ENCODE measurements around a stretch of chr17.

- PRO-cap, result no peak
- RAMPAGE, long total RNA, 3 experiments, result no peak in any of the 3 experiments
Measured at GRCh38 chr17:2094941-2095638, 40.2 kb downstream of the HIC1 start.

DNA sequence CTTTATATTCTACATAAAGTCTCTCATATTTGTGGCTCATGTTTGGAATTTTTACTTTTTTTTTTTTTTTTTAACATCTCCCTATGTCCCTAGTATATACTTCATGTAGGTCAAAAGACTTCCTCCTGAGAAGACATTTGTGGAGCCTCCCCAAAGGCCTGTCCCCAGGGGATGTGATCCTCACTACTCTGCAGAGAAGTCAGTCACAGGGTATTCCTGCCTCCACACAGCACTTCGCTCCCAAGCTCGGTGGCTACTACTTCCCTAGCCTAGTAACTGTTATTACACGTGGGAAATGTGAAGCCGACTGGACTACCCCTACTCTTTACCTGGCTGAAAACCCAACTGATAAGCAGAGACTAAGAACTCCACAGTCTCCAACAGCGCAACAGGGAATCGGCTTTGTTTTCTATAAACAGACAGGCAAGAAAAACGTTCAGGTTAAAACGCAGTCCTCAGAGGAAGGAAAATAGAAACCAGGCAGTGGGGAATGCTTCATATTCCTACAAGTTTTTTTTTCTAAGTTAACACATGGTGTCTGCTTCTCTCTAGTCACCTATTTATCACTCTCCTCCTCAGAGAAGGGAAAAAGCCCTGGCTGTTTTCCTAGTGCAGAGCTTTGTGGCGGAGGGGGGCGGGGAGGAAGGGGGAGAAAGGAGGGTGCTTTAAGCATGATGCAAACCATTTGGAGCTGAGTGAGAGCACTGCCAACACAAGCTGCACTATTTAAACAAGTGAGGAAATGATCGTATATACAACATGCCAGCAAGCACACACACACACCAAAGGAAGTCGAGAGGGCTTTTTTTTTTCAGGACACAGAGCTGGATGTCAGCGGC, 117.0 kb downstream of the HIC1 start:
- PRO-cap, result bidirectional peak, plus-strand start at position 679 of the sequence, minus-strand start at position 623 of the sequence
- RAMPAGE, long total RNA, 3 experiments, result no peak in any of the 3 experiments

DNA sequence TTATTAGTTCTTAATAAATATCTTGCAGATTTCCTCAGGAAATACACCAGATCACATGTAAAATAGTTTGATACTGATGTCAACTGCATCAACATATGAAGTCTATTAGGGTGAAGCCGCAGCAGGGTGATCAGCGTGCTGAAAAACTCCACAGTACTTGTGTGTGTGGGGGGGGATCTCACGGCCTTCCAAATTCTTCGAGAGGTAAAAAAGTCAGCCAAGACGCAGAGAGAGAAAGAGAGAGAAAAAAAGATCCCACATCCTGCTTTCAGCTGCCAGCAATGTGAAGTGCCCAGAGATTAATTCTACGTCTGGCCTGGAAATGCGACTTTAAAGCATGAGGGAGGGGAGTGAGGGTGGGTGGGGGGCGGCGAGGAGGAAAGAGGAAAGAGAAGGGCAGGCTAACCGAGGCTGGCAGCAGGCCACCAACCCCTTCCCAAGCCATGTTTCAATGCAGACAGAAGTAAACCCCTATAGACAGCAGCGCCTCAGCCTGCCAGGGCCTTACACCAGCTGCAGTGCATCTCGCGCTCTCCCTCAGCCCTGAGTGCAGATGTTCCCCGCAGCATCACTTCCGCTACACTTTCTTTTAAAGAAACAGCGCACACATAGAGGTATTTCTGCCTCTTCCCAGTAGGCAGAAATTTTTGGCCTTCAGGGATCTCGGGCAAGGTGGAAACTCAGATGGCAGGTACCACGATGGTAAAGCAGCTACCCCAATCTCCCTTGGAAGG, 87.9 kb downstream of the SMG6 start:
- PRO-cap, result unidirectional peak, plus-strand start at position 105 of the sequence; bidirectional peak, plus-strand start at position 636 of the sequence, minus-strand start at position 549 of the sequence
- RAMPAGE, long total RNA, 3 experiments, result no peak in any of the 3 experiments

DNA sequence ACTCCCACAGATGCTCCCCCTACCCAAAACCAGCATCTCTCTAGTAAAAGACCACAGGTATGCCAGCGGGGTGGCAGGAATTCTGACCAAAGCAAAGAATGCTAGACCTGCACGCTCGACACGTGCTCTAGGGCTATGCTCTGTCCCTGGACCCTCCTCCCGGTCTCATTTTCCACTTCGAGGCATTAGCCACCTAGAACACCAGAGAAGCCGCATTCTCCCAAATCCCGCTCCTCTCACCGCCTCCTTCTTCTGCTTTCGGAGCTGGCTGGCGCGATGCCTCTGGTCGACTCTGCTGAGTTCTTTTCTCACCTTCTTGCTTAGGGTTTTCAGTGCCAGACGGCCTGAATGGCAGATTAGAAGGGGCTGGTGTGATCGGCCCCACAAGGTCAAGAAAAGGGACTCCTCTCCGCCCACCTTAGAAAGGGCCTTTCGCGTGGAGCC, 438 bp downstream of the TSR1 start:
- PRO-cap, result no peak
- RAMPAGE, long total RNA, 3 experiments, result no peak in any of the 3 experiments

GRCh38 chr17:2383314-2383782, 17.5 kb downstream of the MNT start:
- PRO-cap, result no peak
- RAMPAGE, long total RNA, 3 experiments, result no peak in any of the 3 experiments

- PRO-cap, result no peak
- RAMPAGE, long total RNA, 3 experiments, result no peak in any of the 3 experiments
Measured at GRCh38 chr17:2406238-2406685, 5.4 kb upstream of the MNT start.

GRCh38 chr17:2419505-2419828, 18.6 kb upstream of the MNT start:
- PRO-cap, result no peak
- RAMPAGE, long total RNA, 3 experiments, result no peak in any of the 3 experiments

DNA sequence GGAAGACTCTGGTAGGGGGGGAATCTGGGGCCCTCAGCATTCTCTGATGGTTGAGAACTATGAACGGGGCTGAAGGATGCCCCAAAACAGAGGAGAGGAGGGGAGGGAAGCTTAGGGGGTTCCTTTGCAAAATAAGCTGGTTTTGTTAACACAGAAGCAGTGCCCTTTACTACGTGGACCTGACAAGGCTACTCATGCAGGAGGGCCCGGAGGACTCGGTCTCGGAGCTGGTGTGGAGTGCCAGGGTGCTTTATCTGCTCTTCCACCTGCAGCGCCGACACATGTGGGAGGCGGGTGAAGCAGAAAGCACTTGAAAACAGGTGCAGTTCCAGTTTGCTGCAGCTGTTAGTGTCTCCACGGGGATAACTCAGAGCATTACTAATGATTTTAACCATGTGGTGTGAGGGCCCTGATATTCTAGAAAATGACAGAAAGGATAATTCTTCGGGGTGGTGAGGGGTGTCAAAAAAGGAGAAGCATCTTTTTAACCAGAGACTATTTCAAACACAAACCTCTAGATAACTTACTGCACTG, 35.0 kb upstream of the MNT start:
- PRO-cap, result no peak
- RAMPAGE, long total RNA, 3 experiments, result no peak in any of the 3 experiments

- PRO-cap, result no peak
- RAMPAGE, long total RNA, 3 experiments, result no peak in any of the 3 experiments
Measured at GRCh38 chr17:2484861-2485461, 26.7 kb downstream of the METTL16 start.

GRCh38 chr17:2693769-2694769, 17.5 kb downstream of the CLUH start:
- PRO-cap, result no peak
- RAMPAGE, long total RNA, 3 experiments, result no peak in any of the 3 experiments

- PRO-cap, result no peak
- RAMPAGE, long total RNA, 3 experiments, result no peak in any of the 3 experiments
Measured at GRCh38 chr17:2704349-2704665, 7.3 kb downstream of the CLUH start.

DNA sequence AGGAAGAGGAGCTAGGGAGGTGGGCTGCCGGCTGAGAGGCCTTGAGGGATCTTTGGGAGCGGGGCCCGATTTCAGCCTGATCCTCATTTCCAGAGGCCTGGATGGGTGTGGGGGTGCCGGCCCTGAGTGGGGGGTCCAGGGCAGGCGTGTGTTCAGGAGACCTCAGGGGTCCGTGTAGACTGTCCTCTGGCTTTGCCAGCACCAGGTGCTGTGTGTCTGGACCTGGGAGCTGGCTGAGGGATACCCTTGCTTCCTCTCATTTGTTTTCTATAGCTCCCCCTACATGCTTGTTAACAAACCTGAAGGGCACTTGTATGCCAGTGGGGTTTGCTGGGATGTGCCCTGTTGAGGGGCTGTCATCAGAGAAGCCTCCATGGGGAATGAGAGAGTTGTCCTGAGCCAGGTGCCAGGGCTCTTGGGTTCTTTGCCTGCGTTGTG, 18.8 kb upstream of the RAP1GAP2 start:
- PRO-cap, result no peak
- RAMPAGE, long total RNA, 3 experiments, result no peak in any of the 3 experiments

DNA sequence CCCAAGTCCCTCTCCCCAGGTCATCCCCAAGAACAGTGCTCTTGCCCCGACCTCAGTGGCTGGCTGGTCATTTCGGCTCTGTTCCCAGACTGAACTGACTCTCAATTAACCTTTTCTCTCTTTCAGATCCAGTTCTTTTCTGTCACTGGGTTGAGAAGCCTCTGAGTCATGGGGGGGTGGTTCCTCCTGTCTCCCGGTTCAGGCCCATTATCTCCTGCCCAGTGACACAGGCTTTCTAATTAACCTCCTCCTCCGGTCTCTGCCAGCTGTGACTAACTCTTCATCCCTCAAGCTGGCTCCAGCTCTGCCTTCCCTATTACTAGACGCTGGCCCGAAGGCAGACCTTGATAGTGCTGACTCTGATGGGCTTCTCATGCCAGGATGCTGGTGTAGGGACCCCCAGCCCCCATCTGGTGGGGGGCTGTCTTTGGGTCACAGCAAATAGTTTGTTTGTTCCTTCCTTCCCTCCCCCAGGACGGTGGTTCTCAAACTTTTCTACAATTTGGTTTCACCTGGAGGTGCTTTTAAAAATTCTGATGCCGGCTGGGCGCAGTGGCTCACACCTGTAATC, 16.0 kb downstream of the RAP1GAP2 start:
- PRO-cap, result no peak
- RAMPAGE, long total RNA, 3 experiments, result no peak in any of the 3 experiments

DNA sequence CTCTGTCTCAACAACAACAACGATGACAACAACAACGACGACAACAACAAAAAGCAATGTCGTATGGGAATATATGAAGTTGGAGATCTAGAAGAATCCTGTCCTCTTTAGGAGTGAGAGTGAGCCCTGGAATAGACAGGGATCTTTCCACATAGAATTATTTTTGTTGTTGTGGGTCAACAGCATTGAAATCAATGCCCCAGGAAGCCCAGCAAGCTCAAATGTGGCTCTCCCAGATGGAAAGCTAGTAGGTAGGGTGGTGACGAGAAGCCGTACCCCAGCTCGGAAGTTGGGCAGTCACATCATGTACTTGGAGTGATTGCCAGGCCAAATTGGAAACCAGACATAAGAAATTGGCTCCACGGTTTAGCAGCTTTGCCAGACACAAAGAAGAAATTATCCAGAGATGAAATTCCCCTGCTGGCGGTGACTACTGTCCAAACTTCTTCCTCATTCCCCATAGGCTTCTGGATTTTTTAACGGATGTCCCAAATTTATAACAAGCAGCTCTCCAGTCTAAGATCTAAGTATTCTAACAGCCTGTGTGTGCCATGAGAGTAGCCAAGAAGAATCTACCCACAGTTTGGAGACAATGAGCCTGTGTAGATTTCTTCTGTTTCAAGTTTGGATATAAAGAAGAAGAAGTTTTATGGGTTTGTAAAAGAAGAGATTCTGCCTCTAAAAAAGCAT, 95.9 kb downstream of the OR1D5 start:
- PRO-cap, result no peak
- RAMPAGE, long total RNA, 3 experiments, result no peak in any of the 3 experiments

DNA sequence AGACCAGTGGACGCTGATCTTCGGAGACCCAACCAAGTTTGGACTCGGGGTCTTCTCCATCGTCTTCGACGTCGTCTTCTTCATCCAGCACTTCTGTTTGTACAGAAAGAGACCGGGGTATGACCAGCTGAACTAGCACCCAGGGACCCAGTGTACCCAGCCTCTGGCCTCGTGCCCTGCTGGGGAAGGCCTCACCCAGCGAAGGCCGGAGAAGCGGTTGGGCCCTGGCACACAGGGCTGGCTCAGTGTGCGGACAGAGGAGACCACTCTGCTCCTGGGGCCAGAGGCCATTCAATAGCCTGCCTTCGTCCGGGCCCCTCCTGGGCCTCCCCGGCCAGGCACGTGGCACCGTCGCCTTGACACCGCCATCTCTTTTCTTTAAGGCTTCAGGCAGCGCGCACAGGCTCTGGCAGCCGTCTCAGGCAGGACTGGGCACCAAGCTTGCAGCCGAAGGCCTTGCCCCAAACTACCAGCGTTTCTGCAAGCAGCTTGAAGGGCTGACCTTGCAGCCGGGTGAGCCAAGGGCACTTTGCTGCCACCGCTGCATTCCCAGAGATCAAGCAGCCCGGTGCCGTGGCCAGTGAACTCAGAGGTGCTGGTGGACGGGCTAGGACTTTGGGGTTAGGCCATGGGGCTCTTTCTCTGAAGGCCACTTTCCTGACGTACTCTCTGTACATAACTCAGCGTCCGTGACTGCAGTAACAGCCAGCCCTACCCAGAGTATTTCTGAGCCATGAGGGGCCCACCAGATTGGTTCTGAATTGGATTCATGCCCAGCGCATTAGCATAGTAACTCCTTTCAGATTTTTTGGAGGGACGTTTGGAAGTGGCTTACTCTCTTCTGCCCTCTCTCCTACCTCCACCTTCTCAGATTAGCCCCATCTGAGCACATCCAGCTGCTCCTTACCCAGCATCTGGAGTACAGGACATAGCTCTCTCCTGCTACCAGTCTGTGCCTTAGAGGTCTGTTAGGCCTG, 7.9 kb downstream of the TAX1BP3 start:
- PRO-cap, result no peak
- RAMPAGE, long total RNA, 3 experiments, result no peak in any of the 3 experiments

DNA sequence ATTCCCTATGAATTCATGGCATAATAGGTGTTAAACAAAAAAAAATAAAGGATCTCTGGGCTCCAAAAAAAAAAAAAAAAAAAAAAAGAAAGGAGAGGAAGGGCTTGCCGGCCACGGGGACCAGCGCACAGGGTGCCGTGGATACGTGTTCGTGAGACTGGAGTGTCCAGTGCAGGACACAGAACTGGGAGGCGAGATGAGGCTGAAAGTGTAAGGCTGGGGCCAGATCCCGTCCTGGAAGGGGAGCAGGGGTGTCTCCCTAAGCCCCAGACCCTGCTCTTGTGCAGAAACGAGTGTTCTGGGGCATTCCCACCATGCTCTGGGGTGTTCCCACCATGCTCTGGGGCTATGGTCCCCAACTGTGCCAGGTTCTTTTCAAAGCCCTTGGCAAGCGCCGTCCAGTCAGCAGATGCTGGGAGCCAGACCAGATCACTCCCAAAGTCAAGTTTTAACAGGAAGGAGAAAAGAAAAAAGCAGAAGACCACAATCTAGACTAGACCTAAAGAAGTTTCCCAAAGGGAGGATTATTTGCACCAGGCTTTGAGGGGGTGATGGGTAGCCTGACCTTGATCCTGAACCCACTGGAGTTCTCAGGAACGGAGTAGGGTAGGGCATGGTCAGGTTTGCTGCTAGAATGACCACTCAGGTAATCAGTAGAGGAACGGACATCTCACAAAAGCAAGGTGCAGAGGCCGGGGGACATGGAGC, 2.5 kb downstream of the TAX1BP3 start:
- PRO-cap, result no peak
- RAMPAGE, long total RNA, 3 experiments, result no peak in any of the 3 experiments

DNA sequence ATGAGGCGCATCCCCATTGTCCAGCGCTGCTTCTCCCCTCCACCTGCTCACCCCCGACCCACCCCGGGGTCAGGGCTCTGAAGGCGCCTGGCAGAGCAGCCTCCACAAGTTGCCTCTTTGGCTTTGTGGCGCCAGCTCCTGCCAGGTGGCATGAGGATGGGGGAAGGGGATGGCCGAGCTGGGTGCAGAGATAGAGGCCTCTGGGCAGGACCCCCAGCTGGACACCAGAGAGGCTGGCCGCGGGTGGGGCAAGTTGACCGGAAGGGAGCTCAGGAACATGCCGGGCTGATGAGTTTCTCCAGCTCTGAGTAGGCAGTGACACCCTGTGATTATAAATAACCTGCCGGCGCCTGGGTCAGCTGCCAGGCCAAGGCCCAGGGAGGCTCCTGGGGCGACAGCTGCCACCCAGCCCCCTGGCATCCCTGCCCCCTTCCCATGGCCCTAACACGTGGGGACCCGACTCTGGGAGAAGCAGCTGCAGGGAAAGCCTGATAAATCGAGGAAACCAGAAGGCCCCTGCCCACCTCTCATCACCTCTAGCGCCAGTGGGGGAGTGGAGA, 758 bp downstream of the P2RX5 start:
- PRO-cap, result no peak
- RAMPAGE, long total RNA, 3 experiments, result no peak in any of the 3 experiments

DNA sequence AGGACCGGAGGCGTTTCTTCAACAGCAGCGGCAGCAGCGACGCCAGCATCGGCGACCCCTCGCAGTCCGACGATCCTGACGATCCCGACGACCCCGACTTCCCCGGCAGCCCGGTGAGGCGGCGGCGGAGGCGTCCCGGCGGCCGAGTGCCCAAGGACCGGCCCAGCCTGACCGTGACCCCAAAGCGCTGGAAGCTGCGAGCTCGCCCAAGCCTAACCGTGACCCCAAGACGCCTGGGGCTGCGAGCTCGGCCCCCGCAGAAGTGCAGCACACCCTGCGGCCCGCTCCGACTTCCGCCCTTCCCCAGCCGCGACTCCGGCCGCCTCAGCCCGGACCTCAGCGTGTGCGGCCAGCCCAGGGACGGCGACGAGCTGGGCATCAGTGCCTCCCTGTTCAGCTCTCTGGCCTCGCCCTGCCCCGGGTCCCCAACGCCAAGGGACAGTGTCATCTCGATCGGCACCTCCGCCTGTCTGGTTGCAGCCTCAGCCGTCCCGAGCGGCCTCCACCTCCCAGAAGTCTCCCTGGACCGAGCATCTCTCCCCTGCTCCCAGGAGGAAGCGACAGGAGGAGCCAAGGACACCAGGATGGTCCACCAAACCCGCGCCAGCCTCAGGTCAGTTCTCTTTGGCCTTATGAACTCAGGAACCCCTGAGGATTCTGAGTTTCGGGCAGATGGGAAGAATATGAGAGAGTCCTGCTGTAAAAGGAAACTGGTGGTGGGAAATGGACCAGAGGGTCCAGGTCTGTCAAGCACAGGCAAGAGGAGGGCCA, 530 bp downstream of the HASPIN start:
- PRO-cap, result no peak
- RAMPAGE, long total RNA, 3 experiments, result no peak in any of the 3 experiments

GRCh38 chr17:3796398-3796851, 4.6 kb downstream of the ITGAE start:
- PRO-cap, result no peak
- RAMPAGE, long total RNA, 3 experiments, result no peak in any of the 3 experiments

DNA sequence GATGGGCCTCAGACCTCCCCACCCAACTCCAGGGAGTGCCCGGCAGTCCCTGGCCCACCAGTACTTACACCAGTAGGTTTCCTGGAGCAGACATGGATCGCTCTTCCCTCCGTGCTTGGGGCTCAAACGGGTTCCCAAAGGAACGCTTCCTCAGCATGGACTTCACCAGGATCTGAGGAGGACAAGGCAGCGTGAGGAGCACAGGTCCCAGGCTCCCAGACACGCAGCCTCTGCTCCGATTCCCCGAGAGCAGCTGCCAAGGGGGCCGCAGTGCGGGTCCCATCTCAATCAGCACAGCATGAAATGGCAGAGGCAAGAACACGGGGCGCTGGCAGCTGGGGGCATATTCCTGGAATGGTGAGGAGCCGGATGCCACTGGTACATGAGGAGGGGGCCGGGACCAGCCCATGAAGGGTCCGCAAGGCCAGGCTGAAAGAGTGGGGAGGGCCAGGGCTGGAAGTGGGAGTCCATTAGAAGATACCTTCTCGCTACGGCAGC, 19.8 kb upstream of the NCBP3 start:
- PRO-cap, result no peak
- RAMPAGE, long total RNA, 3 experiments, result start-site peak on the minus strand in 1 of 3 experiments, centred at position 429 of the sequence, 5 reads per replicate

Measured in subcutaneous adipose tissue (tissue), 3 donors.